Hepatocyte (in vitro differentiated cells and primary cell): ENCODE measurements around the genes NRG4 and IDH3A.

- RAMPAGE, long total RNA, result no peak
- RRBS, result no CpG with 5 or more reads among the region's 8 CpGs
Observed at GRCh38 chr15:75640902-75641376, 915 bp upstream of the IMP3 start.

DNA sequence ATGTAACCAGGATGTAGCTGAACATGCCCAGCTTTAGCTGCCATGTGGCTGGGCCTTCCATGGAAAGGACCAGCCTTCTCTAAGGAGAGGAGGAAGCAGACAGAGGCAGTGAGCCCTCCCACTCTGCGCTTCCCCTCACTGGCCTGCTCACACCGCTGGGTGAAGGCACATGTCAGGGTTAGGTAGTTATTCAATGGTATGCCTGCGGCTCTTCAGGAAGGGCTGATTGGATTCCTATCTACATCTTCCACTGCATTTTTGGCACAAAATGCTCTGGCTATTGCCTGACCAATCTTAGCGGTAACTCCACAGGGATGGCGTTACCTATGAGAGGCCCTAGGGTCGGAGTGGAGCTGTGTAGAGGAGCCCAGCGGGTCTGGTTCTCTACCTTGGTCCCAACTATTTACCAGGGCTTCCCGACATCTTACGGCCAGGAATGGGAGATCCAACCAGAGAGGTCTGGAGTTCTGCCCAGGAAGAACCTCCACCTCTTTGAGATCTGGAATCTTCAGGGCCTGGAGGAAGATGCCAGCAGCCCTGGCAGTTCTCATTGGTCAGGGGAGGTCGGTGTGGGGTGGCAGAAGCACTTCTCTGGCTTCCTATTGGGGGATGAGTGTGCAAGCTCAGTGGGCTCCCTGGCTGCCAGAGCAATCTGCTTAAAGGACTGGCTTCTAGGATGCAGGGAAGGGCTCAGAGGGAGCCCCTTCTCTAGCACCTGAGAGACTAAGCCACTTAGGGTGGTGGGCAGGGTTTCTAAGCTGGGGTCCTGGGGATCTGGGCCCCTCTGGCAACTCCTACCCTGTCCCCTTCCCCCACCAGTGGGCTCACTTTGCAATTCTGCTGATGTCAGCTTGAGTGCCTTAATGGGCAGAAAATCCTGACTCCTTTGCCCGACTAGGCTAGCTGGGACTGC is 24.2 kb downstream of the SNX33 start:
- RAMPAGE, long total RNA, result no peak
- RRBS, result no CpG with 5 or more reads among the region's 11 CpGs

DNA sequence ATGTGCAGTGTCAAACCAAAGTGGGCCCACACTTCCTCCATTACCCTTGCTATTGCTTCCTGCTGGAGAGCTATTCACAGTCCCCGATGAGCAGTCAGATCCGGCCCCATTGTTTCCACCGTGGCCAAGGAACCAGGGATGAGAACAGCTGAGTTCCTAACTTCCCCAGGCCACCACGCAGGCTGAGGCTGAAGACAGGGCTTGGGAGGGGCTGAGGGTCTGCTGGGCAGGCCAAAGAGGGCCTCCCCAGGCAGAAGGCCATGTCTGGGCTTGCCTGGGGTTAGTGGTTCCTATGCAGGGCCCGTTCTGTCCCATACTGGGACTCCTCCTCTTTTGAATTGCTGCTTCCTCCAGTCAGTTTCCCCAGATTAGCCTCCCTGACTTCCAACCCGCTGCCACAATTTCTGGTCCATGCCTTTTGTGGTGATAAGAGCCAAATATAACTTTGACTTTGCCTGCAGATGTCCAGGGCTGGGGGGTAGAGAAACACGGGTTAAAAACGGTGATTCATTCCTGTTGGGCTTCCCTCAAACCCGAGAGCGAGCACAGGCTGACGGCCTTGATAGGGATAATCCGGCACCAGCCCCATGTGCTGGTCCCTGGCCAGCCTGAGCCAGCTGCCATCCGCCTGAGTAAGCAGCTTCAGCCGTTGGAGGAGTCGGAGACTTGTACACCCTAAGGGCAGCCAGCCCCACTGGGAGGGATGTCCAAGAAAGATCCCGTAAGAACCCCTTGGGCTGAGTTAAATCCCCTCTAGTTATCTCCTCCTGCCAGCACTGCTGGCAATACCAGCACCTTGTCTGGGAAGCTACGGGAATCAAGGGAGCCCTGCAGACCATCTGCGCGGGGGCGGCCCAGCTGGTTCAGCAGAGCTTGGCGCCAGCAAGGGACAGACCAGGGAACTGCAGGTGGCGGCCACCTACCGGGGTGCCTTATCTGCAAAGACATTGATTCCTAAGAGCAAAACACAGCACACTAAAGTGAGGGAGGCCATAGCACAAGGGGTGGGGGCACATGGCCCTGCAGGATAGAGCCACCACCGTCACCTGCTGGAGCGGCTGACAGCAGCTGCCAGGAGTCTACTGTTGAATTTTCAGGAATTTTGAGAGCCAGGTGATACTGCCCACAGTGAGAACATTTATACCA is 18.3 kb downstream of the CSPG4 start:
- RAMPAGE, long total RNA, result no peak
- RRBS, result no CpG with 5 or more reads among the region's 25 CpGs

DNA sequence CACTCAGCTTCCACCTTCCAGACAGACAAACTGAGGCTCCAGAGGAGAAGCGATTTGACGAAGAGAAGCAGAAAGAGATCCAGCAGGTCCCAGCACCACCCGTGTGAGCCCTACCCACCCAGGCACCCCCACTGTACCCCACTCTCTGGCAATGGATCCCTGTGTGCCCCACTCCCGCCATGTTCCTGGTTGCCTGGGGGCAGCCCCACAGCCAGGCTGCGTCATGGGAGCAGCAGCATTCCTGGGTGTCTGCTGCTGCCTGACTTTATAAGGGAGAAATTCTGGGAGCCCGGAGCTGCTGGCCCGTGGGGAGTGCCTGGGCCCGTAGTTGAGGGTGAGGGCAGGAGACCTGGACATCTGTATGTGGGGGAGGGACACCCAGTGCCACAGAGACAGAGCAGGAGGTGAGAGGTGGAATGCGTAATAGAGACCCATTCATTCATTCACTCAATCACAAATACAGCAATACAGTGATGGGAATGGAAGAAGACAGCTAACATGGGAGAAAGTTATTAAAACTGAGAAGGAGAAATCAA is 15.2 kb downstream of the CSPG4 start:
- RAMPAGE, long total RNA, result no peak
- RRBS, result no CpG with 5 or more reads among the region's 9 CpGs

GRCh38 chr15:75854238-75854511 is 10.9 kb downstream of the UBE2Q2 start:
- RAMPAGE, long total RNA, result no peak
- RRBS, result no CpG with 5 or more reads among the region's 3 CpGs

- RAMPAGE, long total RNA, result no peak
- RRBS, result no CpG with 5 or more reads among the region's 9 CpGs
Observed at GRCh38 chr15:76011819-76012494, at the start of gene NRG4. Gene NRG4 (minus strand): TSS chr15:76012424.

GRCh38 chr15:76150883-76151421 is 91.2 kb downstream of the TMEM266 start:
- RAMPAGE, long total RNA, result no peak
- RRBS, result no CpG with 5 or more reads among the region's 8 CpGs

- RAMPAGE, long total RNA, result no peak
- RRBS, result no CpG with 5 or more reads among the region's 11 CpGs
Observed at GRCh38 chr15:76988407-76988997, 6.4 kb upstream of the PSTPIP1 start.

GRCh38 chr15:77023290-77023799 is 28.4 kb downstream of the PSTPIP1 start:
- RAMPAGE, long total RNA, result no peak
- RRBS, result no CpG with 5 or more reads among the region's 13 CpGs

DNA sequence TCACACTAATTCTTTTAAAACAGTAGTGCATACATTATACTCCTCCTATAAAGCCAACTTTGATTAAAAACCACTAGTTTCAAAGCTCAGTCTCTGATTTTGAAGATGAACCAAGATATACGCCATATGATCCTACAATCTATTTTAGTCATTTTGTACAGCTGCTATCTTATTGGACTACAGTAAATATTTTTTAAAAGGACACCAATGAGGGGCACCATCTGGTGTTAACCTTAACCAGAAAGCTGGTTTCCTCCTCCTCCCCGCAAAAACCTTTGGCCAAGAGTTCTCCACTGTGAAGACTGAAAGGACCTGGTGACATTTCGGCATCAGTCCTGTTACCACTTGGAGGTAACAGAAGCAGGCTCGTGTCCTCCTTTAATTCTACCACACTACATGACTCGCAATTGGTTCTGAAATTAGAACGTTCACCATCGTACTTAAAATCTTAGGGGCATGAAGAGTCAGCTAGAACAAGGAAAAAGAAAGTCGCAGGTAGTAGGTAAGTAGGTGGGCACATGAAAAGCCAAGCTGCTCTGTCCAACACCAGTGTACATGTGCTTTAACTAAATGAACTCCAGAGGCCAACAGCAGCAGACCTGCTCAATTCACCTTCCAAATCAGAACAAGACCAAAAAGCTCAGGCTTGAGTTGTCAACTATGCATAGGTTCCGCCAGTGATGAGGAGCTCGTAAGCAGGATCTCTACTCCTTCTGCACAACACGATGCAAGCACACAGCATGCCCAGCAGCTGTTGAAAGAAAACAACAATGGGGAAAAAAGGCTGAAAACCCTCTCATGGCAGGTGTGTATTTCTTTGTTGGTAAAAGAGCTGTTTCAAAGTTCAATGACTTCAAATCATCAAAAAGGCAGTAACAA is 24.5 kb downstream of the TSPAN3 start:
- RAMPAGE, long total RNA, result no peak
- RRBS, result no CpG with 5 or more reads among the region's 11 CpGs

GRCh38 chr15:77109567-77109940 is 38.6 kb upstream of the TSPAN3 start:
- RAMPAGE, long total RNA, result no peak
- RRBS, result no CpG with 5 or more reads among the region's 5 CpGs

- RAMPAGE, long total RNA, result no peak
- RRBS, result no CpG with 5 or more reads among the region's 5 CpGs
Observed at GRCh38 chr15:77180325-77180845, 109.5 kb upstream of the TSPAN3 start.

- RAMPAGE, long total RNA, result no peak
- RRBS, result no CpG with 5 or more reads among the region's 1 CpG
Observed at GRCh38 chr15:77233380-77233819, 162.5 kb upstream of the TSPAN3 start.

DNA sequence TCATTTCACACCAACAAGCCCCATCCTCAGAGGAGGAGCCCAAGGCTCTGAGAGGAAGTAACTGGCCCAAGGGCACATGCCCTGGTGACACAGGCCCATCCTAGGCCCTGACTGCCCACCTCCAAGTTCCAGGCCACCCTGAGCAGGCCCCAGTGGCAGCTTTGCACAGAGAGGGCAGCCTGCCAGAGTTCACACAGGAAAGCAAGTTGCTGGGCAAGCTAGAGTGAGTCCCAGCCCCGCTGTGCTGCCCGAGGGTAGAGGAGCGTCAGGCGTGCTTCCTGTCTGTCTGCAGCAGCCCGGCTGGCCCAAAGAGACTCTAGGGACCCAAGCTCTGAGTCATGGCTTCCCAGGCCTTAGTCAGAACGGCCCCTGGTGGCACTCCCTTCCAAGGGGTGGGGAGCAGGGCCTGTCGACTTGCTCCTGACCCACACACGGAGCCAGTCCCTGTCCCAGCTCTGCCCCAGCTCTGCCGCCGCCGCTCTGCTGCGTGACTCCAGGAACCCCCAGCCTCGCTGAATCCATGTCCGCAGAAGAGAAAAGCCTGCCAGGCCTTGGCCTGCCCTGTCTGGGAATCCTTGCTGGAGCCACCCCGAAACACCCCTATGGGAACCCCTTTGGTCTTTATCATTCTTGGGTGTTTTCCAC is 83.5 kb downstream of the TBC1D2B start:
- RAMPAGE, long total RNA, result no peak
- RRBS, result no CpG with 5 or more reads among the region's 15 CpGs

- RAMPAGE, long total RNA, result no peak
- RRBS, result no CpG with 5 or more reads among the region's 5 CpGs
Observed at GRCh38 chr15:78018341-78018841, 59.1 kb downstream of the TBC1D2B start.

- RAMPAGE, long total RNA, result no peak
- RRBS, result no CpG with 5 or more reads among the region's 1 CpG
Observed at GRCh38 chr15:78050588-78050904, 27.0 kb downstream of the TBC1D2B start.

GRCh38 chr15:78054950-78055305 is 22.6 kb downstream of the TBC1D2B start:
- RAMPAGE, long total RNA, result no peak
- RRBS, result no CpG with 5 or more reads among the region's 1 CpG

GRCh38 chr15:78055306-78055716 is 22.2 kb downstream of the TBC1D2B start:
- RAMPAGE, long total RNA, result no peak
- RRBS, result no CpG with 5 or more reads among the region's 1 CpG

DNA sequence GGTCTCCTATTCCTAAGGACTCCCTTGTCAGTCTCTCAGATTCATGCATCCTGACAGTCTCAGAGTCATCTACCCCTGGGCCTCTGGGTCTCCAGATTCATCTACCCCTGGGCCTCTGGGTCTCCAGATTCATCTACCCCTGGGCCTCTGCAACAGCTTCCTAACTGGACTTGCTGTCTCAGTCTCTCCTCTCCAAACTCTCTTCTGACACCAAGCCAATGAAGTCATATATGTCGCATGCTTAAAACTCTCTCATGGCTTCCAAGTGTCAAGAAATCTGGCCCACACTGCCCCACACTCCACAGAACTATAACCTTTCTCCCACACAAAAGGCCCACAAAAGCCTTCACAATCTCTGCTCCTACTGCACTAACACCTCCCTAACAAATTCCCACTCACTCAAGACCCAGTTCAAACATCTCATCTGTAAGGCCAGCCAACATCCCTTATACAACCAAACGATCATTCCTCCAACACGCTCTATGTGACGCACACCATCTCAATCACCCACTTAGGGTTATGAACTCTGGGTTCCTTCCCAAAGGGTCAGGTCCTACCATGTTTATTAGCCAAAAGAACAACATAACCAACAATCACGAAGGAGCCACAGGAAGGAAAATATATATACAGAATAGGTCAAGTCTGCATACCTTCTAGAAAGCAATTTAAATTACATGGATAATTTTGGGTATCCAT is 13.6 kb downstream of the TBC1D2B start:
- RAMPAGE, long total RNA, result no peak
- RRBS, result no CpG with 5 or more reads among the region's 5 CpGs

DNA sequence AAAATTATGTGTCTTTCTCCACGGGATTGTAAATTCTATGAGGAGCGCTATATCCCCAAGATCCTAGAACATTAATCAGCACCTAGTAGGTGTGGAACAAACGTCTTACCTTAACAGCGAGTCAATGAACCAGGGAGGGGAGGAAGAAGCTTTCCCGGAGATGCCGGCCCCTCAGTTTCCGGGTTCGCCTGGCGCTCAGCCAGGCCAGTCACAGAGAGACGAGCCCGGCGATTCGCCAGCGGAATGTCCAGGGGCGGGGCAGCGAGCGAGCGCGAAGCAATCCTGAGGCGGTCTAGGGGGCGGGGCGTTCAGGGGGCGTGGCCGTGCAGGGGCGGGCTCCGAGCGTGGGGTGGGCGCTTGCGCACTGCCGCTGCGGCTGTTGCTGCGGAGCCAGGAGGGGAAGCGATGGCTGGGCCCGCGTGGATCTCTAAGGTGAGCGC is at the start of gene IDH3A:
Gene IDH3A, plus strand, starts transcription at position 364 of the 440 bp plus-strand sequence.
- RAMPAGE, long total RNA, result start-site peak on the plus strand centred at position 375 of the sequence, 26 bp wide, 191 and 74 reads in 2 replicates
- RRBS, result 3% methylated on average over 5 of the region's 36 CpGs